Omental fat pad (tissue), 4 donors: ENCODE results near the genes SPEG, ASIC4, TMEM198, INHA and STK11IP.

- PRO-cap = no peak
- RAMPAGE, long total RNA, 4 experiments = no peak in any of the 4 experiments
Measured at GRCh38 chr2:219408130-219408537, 10.0 kb upstream of the DES start.

DNA sequence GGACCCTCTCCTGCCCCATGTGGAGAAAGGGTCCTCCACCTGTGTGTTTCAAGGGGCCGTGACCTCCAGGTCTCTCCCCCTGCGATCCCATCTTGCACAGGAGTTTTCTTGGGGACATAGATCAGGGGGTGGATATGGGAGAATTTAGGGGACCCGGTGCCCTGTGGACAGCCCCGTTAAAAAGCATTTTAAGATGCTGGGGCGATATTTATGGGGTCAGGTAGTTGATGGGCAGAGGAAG, 889 bp downstream of the DES start:
- PRO-cap = no peak
- RAMPAGE, long total RNA, 4 experiments = no peak in any of the 4 experiments

GRCh38 chr2:219434082-219435011, at the start of gene SPEG:
Gene SPEG, plus strand, starts transcription at chr2:219434843.
- PRO-cap = no peak
- RAMPAGE, long total RNA, 4 experiments = no peak in any of the 4 experiments

- PRO-cap = no peak
- RAMPAGE, long total RNA, 4 experiments = no peak in any of the 4 experiments
Measured at GRCh38 chr2:219451334-219452087, 16.9 kb downstream of the SPEG start.

- PRO-cap = no peak
- RAMPAGE, long total RNA, 4 experiments = no peak in any of the 4 experiments
Measured at GRCh38 chr2:219502440-219503109, 3.9 kb downstream of the GMPPA start.

DNA sequence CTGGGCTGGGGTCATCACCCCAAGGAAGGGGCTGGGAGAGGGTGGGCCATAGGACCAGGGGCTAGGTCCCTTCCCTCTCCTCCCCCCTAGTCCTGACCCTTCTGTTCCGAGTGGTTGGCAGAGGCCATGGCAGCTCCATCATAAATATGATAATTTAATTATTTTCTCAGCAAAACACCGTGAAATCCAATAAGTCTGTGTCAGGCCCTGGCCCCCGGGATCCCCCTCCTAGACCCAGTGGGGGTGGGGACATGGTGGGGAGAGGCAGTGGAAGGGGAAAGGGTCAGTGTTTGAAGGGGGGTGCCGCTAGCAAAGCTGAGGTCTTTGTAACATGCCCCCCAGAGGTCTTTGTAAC, 6.1 kb upstream of the ASIC4 start:
- PRO-cap = no peak
- RAMPAGE, long total RNA, 4 experiments = no peak in any of the 4 experiments

GRCh38 chr2:219514089-219515280, at the start of gene ASIC4:
Gene ASIC4, plus strand, starts transcription at chr2:219514482.
- PRO-cap = no peak
- RAMPAGE, long total RNA, 4 experiments = no peak in any of the 4 experiments

GRCh38 chr2:219529952-219530357, 13.7 kb downstream of the CHPF start:
- PRO-cap = no peak
- RAMPAGE, long total RNA, 4 experiments = no peak in any of the 4 experiments

DNA sequence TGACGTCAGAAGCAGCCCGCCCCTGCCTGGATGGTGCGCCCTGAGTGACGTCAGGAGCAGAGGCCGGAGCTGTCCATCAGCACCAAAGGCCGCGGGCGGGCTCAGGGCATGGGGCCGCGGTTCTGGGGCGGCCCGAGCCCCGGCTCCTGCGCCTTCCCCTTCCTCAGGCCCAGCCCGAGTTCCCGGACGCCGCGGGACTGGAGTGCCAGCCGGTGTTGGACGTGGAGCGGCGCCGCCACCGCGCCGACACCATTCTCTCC, at the start of gene TMEM198:
TSS of gene TMEM198 (plus strand) at position 50 of the 260 bp plus-strand sequence.
- PRO-cap = no peak
- RAMPAGE, long total RNA, 4 experiments = start-site peak on the plus strand in 1 of 4 experiments, centred at position 74 of the sequence, 16 reads per replicate

DNA sequence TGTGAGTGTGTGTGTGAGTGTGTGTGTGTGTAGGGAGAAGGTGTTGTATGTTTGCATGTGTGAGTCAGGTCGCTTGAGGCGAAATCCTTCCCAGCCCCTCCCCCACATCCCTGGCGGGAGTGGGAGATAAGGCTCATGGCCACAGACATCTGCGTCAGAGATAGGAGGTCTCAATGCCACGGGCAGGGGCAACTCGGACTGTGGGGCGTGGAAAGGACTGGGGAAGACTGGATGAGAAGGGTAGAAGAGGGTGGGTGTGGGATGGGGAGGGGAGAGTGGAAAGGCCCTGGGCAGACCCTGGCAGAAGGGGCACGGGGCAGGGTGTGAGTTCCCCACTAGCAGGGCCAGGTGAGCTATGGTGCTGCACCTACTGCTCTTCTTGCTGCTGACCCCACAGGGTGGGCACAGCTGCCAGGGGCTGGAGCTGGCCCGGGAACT, at the start of gene INHA:
TSS of gene INHA (plus strand) at position 291 of the 438 bp plus-strand sequence.
- PRO-cap = no peak
- RAMPAGE, long total RNA, 4 experiments = no peak in any of the 4 experiments

- PRO-cap = no peak
- RAMPAGE, long total RNA, 4 experiments = start-site peak on the plus strand in 1 of 4 experiments, at chr2:219597845-219597877 at its widest, 18 reads per replicate; start-site peak on the minus strand in 2 of 4 experiments, at chr2:219597696-219597762 at its widest, 9 to 12 reads per replicate
Measured at GRCh38 chr2:219597438-219598635, at the start of gene STK11IP. Gene STK11IP, plus strand, starts transcription at chr2:219597857.

DNA sequence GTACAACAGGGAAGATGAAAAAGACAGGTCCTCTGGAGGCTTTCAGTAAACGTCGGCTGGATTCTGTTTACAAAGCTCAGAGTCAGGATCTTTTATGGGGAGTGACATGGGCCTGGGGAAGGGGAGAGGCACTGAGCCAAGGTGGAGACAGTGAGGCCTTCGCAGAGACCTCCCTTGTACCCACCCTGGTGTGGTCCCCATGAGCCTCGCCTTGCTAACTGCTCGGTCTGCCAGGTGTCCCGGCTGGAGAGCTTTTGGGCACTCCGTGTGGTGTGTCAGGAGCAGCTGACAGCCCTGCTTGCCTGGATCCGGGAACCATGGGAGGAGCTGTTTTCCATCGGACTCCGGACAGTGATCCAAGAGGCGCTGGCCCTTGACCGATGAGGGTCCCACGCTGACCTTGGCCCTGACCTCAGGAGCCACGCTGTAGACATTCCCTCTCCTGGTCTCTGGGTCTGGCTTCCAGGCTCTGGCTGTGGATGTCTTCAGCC, 11.6 kb upstream of the SLC4A3 start:
- PRO-cap = no peak
- RAMPAGE, long total RNA, 4 experiments = no peak in any of the 4 experiments

- PRO-cap = no peak
- RAMPAGE, long total RNA, 4 experiments = no peak in any of the 4 experiments
Measured at GRCh38 chr2:219626483-219626877, 950 bp upstream of the SLC4A3 start.

DNA sequence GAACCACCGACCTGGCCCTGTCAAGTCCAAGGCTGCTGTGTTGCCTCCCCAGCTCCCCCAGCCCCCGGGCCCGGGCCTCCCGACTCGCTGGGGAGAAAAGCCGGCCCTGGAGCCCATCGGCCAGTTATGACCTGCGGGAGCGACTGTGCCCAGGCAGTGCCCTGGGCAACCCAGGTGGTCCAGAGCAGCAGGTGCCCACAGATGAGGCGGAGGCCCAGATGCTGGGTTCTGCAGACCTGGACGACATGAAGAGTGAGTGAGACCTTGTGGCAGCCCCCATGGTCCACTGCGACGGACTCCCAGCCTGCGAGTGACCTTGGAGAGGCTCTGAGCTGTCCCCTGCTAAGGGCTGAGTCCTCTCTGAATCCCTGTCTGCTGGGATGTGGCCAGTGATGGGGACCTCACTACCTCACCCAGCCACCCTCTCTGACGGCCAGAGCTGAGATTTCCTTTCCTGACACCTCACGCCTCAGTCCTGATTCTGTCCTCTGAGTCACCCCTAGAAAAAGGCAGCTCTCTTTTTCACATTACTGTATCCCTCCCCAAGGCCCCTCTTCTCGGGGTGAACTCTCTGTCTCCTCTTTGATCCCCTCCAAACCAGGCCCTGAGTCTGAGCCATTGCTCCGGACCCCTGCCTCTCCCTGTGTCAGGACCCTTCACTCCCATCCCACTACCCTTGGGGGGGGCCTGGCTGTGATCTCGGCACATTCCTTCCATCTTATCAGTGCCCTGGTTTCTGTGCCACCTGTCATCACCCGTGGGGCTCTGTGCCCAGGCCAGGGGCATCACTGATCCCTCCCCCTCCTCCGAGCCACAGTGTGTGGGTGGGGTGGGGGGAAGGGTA, 2.9 kb downstream of the SLC4A3 start:
- PRO-cap = no peak
- RAMPAGE, long total RNA, 4 experiments = no peak in any of the 4 experiments

DNA sequence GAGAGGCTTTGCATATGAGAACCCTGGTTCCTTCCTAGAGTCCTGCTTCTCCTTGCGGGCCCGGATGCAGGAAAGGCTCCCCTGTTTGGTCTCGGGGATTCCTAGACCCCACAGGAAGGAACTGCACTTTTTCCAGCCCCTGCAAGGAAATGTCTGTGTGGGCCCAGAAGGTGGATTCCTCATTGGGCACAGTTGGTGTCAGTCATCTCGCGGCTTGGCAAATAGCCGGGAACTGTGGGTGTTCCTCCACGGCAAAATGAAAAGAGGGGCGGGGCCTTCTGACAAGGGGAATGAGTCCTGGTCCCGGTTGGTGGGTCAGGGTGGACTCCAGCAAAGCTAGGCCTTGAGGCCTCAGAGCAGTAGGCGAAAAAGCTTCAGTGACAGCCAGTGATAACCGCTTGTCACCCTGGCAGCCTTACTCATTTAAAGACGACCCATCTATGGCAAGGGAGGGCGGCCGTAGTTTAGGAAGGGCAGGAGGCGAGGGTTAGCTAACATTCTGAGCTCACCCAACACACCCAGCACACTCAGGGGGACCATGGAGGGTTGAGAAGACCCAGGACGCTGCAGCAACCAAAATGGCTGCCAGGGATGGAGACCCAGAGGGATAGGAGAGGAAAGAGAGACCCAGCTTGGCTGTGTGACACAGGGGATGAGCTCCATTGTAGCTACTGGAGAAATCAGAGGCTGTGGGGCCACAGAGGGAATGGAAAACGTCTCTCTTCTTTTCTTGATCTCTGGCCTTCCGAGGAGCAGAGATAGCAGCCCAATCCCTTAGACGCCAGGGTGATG, 16.5 kb downstream of the SLC4A3 start:
- PRO-cap = no peak
- RAMPAGE, long total RNA, 4 experiments = no peak in any of the 4 experiments

GRCh38 chr2:219662417-219663054, 35.1 kb downstream of the SLC4A3 start:
- PRO-cap = no peak
- RAMPAGE, long total RNA, 4 experiments = no peak in any of the 4 experiments

DNA sequence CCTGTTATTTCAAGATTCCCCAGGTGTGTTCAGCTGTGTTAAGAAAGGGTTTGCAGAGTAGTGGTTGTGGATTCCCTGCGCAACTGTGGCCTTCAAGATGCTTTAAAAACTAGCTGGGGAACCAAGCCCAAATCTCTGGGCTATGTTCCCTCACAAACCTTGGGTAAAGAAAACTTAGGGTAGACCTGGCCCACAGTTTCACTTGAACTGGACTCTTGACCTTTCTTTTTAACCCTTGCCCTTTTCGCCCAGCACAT, 294.9 kb downstream of the SLC4A3 start:
- PRO-cap = no peak
- RAMPAGE, long total RNA, 4 experiments = no peak in any of the 4 experiments

DNA sequence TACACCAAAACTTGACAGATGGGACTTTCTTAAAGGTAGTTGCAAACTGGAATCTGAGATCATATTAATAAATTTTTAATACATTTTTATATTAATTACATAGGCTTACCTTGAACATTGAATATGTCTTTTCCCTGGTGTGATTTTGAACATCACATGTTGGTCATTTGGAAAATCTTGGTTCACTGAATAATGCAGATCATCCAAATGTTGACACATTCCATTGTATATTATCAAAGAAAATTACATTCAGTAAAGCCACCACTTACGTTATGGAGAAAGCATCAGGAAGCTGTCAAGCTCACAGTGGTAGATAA, 597.0 kb downstream of the EPHA4 start:
- PRO-cap = no peak
- RAMPAGE, long total RNA, 4 experiments = no peak in any of the 4 experiments

DNA sequence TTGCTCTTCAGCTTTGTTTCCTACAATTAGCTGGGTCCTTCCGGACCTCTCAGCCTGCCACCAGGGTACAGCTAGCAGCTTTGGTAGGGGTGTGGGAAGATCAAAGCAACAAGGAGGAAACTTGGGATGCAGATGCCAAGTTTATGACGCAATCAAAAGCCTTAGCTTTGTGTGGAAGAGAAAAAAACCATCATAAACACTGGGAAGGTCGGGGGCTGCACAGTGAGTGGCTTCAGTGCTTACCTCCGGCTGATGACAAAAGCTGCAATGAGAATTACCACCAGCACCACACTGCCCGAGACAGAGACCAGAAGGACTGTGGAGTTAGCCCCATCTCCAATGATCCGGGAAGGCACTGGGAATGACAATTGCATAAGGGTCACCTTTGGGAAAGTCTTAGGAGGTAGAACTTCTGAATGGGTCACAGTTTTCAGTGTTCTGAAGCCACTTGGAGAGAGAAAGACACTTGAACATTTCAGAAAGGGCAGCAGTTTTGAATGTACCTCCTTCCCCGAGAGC, 116.7 kb downstream of the EPHA4 start:
- PRO-cap = no peak
- RAMPAGE, long total RNA, 4 experiments = no peak in any of the 4 experiments

GRCh38 chr2:221527461-221528351, 44.4 kb downstream of the EPHA4 start:
- PRO-cap = no peak
- RAMPAGE, long total RNA, 4 experiments = no peak in any of the 4 experiments